Amniotic epithelial cell (primary cell): ENCODE results near the genes DSC1 and GAREM1.

DNA sequence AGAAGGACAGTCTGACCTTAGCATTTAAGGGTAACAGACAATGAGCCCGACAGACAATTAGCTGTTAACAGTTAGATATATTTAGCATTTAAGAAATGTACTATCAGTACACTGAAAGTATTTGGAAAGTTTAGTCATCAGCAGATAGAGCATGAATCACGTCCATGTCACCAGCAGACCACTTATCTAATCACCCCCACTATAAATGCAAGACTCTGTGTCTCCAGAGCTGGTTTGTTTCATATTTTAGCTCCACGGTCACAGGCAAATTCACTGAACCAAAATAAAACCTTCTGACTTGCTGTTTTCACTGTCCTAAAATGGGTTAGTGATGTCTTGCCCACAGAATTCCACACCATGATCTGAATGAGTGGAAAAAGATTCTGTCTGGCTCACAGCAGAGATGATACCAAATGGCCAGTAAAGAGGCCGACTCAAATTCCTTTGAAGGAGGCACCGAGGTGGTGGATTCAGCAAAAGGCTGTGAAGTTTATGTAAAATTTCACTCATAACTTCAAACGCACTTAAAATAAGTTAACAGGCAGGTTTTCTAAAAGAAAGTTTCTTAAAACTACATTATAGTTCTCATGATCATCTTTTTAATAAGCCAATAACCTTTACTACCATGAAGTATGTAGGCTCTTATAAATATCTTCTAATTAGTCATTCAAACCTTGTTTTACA is 64.8 kb downstream of the CDH2 start:
- RRBS, result no CpG with 5 or more reads among the region's 6 CpGs

DNA sequence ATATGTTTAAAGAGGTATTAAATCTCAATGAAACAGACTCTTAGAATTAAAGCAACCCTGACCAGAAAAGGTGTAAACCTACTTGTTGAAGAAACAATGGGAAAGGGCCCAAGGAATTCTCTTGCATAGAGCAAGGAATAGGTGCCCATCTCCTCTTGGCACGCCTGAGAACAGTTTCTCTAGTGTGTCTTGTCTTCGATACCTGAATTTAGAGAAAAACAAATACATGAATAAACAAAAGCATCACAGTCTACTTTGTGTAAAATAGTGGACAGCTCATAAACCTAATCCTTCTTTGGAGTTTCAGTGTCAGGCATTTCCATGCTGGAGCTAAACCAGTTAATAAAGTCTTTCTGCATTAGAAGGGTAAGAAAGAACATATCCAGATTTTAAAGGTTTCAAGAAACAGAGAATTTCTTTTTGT is 13.1 kb downstream of the DSC3 start:
- RRBS, result no CpG with 5 or more reads among the region's 2 CpGs

- RRBS, result no CpG with 5 or more reads among the region's 4 CpGs
Measured at GRCh38 chr18:31030800-31031331, 11.7 kb downstream of the DSC3 start.

- RRBS, result no CpG with 5 or more reads among the region's 6 CpGs
Measured at GRCh38 chr18:31162565-31163044, at the start of gene DSC1. Gene DSC1 (minus strand): TSS chr18:31162856.

DNA sequence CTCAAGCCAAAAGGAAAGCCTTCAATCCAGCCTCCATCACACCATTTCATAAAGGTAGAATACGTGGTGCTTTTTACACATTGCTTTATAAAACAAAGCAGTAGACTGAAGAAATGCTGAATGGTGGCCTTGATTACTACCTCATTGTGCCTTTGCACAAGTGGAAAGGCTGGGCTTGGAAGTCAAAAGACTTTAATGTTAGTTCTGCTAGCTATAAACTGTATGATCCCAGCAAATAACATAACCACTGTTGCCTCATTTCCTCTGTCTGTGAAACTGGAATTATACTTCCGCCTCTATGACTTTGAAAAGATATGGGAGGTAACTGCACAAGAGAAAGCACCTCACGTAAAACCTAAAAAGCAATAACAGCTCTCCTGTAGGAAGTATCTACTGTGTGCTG is 43.4 kb upstream of the DSC1 start:
- RRBS, result no CpG with 5 or more reads among the region's 3 CpGs

- RRBS, result 3% methylated on average over 23 of the region's 92 CpGs
Measured at GRCh38 chr18:32092596-32093630, 1.2 kb downstream of the RNF138 start.

- RRBS, result no CpG with 5 or more reads among the region's 2 CpGs
Measured at GRCh38 chr18:32208076-32208425, 18.2 kb downstream of the MEP1B start.

GRCh38 chr18:32283538-32283926 is 93.7 kb downstream of the MEP1B start:
- RRBS, result no CpG with 5 or more reads among the region's 3 CpGs

GRCh38 chr18:32323931-32324663 is 134.3 kb downstream of the MEP1B start:
- RRBS, result no CpG with 5 or more reads among the region's 10 CpGs

DNA sequence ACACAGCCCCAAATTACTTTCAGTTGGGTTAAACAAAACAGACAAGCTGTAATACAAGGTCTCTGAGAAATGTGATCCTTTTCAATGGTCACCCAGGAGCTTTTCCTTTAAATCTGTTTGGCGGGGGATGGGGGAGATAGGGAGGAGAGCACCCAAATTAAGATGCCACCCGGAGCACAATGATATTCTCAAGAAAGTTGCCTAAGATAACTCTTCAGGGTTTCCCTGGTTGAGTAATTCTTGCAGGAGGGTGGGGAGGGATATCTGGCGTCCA is 986 bp downstream of the GAREM1 start:
- RRBS, result no CpG with 5 or more reads among the region's 3 CpGs

GRCh38 chr18:32470575-32471452 is at the start of gene GAREM1:
Gene GAREM1 (minus strand): TSS chr18:32470882.
- RRBS, result 2% methylated on average over 36 of the region's 96 CpGs

- RRBS, result no CpG with 5 or more reads among the region's 3 CpGs
Measured at GRCh38 chr18:32721078-32721277, 51.8 kb downstream of the KLHL14 start.

GRCh38 chr18:33116293-33116815 is 324.2 kb downstream of the CCDC178 start:
- RRBS, result no CpG with 5 or more reads among the region's 3 CpGs

DNA sequence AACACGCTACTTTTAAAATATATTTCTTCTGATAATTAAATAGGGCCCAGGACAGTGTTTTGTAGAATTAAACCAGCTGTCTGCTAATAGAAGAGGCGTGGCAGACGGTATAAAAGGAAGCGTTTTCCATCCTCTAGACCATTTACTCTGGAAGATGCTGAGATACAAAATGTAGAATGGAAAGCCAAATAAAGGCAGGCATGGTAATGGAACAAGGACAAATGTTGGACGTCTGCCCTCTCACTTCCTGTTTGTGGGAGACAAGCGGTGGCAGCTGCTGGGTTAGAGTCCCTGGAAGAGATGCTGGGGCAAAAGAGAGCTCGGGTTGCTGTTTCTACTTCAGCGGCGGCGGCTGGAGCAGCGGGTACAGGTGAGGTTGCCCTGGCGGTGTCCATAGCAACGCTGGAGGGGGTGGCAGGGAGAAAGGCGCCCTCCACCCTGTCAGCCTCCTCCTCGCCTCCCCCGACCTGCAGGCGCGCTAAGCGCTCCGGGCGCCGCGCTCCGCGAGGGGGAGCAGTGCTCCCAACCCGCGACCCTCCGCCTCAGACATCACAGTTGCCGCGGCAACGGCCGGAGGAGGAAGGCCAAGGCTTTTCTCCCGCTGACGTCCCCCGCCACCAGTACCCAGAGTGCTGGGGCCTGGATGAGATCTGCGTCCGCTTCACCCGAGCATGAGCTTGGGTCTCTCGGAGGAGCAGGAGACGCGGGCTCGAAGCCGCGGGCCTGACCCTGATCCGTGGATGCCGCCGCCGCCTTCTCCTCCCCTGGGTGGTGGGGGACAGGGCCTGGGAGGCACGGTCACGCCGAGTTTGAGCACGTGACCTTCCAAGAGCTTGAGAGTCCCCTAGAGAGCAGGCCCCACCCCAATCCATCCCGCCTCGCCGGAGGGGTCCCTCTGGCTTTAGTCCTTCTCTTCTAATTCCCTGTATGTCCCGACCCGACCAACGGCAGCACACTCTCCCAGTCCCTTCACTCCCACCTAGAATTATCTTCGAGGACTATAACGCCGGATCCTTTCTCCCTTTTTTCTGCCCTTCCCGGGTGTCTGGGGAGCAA is 65.6 kb downstream of the NOL4 start:
- RRBS, result 9% methylated on average over 12 of the region's 62 CpGs

DNA sequence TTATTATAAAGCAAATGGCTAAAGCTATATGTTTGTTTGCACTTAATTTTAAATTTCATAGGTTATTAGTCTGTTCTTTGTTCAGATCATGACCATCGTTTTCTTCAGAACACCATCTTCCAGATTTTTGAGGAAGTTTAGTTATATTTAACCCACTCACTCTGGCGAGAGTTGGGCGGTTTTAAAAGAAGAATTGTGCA is 214.8 kb upstream of the DTNA start:
- RRBS, result no CpG with 5 or more reads among the region's 3 CpGs

DNA sequence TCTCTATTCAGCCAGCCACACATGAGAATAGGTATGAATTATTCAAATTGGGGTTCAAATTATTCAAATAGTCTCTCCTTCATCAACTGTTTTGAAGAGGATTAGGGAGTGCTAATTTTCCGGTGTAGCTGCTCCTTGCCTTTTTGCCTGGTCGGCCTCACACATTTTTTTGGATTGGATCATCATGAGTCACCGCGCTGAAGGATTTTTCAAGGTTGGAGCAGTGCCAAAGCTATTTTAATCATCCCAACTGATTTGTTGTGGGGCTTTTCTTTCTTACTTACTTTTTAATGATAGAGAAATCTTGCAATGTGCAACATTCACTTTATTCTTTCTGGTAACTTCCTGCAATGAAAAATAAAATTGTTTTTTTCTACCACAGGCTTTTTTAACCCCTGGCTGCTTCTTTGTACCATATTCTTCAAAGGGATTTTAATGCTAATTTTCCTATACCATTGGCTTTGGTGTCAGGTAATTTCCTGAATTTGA is 2.4 kb upstream of the DTNA start:
- RRBS, result no CpG with 5 or more reads among the region's 4 CpGs

GRCh38 chr18:34807980-34808674 is 98.0 kb downstream of the DTNA start:
- RRBS, result no CpG with 5 or more reads among the region's 4 CpGs

- RRBS, result no CpG with 5 or more reads among the region's 4 CpGs
Measured at GRCh38 chr18:34822031-34822609, 112.0 kb downstream of the DTNA start.

DNA sequence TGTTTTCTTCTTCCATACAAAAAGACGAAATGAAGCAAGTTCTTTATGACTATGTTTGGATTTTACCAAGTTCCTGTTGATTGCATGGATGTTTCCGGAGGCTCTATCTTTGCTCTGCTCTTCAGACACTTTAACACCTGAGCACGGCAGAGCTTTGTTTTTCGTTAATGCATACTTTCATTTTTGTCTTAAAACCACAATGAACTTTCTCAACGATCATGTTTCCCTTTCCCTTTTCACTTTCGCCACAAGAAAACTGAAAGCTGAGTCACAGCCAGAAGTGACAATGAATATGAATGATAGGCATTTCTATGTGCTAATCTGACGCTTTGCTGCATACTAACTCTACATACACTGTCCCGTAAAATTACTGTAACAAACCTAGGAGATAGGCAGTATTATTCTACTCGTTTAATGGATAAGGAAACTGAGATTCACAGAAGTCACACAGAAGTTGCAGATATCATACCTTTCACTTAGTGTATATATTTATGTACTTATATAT is 150.4 kb downstream of the DTNA start:
- RRBS, result no CpG with 5 or more reads among the region's 9 CpGs

- RRBS, result no CpG with 5 or more reads among the region's 4 CpGs
Measured at GRCh38 chr18:35029092-35029453, 12.1 kb upstream of the MAPRE2 start.